ENCODE measurements around the genes COL18A1 and C21orf58.

DNA sequence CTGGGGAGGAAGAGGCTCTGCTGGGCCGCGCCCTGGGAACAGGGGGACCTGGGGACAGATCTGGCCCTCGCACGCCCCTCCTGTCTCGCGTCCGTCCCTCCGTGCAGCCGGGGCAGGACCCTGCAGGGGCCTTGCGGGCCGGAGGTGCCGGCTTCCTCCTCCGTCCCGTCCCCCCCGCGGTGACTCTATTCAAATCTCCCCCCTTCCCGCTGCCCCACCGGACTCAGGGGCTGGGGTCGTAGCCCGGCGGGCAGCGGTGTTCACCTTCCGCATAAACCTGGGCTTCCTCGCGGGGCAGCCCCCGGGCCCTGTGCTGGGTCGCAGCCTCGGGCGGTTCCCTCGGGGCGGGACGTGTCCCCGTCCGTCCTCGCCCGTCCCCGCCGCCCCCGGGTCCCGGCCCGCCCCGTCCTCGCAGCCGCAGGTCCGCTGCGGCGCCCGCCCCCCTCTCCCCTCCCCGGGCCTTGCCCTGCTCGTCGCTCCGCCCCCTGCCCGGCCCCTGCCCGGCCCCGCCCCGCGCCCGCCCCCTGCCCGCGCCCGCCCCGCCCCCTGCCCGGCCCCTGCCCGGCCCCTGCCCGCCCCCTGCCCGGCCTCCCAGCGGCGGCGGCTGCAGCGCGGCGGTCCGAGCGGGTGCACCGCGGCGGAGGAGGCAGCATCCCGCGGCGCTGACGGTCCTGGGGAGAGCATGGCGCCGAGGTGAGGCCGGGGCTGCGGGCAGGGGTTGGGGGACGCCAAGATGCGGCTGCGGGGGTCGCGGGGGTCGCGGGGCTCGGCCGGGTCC is at the start of gene COL18A1:
COL18A1 (plus strand) TSS at position 617 of the 778 bp plus-strand sequence.
- PRO-cap, 3 experiments = peak in 3 of 3 experiments; most common plus-strand start position 622 of the sequence (in 2); most common minus-strand start position 437 of the sequence (in 3)

GRCh38 chr21:45458646-45458936 is 53.6 kb downstream of the COL18A1 start:
- PRO-cap, 3 experiments = no peak in any of the 3 experiments

GRCh38 chr21:45475173-45475768 is 67.0 kb downstream of the SLC19A1 start:
- PRO-cap, 3 experiments = no peak in any of the 3 experiments

DNA sequence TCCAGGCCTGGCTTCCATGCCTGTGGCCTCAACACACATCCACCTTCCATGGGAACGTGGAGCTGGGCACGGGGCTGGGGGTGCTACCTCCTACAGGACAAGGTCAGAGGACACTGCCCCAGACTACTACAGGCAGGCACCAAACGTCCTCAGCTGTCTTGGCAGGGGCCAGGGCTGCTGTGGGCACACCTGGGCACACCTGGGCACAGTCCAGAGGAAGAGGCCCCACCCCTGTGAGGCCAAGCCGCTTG is 9.1 kb downstream of the SLC19A1 start:
- PRO-cap, 3 experiments = no peak in any of the 3 experiments

DNA sequence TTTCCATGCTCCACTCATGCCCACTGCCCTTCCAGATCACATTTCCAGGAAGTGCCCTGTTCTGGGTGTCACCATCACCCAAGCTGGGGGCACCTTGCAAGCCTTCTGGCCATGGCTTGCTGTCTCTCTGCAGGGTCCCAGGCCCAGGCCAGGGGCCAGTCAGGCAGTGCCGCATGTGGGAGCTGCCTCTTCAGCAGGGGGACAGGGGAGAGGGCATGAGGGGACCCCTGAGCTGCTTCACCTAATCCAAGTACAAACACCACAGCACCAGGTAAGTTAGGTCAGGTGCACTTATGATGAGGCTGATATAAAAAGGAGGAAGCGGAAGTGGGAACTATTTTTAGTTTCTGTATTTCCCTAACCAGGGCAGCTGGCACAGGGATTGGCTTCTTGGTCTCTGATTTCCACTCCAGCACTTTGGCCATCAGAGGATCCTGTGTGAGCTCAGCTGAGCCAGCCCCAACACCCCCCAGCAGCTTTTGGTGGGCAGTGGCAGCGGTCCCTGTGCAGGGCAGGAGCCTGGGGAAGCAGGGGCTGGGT is 3.5 kb upstream of the PCBP3 start:
- PRO-cap, 3 experiments = no peak in any of the 3 experiments

GRCh38 chr21:45954267-45954804 is 27.2 kb upstream of the COL6A1 start:
- PRO-cap, 3 experiments = no peak in any of the 3 experiments

DNA sequence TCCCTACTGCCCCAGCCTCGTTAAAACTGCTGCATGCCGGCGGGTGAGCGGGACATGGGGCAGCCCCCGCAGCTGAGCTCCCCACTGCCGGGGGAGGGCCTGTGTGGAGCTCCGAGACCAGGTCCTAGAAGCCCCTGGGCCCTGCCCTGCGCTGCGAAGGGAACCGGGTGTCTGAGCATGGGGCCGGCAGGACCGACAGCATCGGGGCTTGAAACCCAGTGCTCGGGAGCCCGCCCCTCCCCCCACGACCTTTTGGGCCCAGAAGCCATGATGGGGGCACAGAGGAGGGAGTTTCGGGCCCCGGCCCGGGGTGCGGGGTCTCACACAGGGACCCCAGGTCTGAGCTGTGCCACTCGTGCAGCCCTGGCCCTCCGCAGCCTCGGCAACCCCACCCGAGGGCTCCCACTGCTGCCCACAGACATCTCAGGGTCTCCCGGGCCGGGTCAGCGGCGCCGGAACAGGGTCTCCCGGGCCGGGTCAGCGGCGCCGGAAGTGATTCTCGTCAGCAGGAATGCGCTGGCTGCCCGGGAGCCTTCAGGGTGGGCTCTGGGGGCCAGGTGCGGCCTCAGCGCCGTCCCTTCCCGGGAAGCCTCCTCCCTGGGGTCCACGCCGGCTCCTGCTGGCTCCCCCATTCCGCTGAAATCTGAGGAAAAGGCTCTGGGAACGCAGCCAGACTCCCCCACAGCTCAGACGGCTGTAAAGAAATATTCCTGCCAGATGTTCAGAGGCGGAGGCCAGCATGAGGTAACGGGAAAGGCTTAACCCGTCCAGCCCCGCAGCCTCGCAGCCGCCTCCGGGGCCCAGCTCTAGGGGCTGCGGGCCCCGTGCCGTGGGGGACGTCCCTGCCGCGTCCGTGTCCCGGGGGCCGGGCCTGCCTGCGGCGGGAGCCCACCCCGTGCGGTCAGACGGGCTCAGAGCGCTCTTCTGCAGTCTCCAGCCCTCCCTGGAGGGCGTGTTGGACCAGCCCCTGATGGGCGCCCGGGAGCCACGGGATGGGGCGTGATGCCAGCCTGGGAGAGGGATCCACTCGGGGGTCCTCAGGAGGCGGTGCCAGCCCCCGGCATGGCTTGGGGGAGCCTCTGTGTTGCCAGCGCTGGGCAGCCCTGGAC is 8.8 kb upstream of the COL6A1 start:
- PRO-cap, 3 experiments = peak in 2 of 3 experiments; most common plus-strand start position 724 of the sequence (in 1); most common minus-strand start position 645 of the sequence (in 2)

DNA sequence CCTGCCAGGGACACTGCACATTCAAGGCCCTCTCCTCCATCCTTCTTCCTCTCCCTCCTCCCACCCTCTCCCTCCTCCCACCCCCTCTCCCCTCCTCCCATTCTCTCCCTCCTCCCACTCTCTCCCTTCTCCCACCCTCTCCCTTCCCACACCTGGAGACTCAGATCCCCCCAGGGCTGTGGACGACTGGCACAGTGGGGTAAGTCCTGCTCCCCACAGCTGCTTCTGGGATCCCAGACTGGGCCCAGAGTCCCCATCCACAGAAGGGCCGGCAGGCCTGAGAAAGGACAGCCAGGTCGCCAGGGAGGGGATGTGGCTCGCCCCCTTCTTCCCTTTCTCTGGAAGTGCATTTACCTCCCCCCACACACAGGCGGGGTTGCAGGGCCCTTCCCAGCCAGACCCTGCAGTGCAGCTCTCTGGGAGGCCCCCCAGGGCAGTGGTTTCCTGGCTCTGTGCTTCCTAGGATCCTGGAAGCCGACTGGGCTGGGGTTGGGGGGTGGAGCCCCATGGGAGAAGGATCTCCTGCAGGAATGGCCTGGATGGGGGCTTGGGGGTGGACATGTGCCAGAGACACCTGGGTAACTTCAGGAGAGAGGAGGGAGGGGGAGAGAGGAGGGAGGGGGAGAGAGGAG is 4.3 kb upstream of the COL6A1 start:
- PRO-cap, 3 experiments = no peak in any of the 3 experiments

- PRO-cap, 3 experiments = no peak in any of the 3 experiments
These were observed 5.7 kb downstream of the COL6A1 start for GRCh38 chr21:45987286-45987710.

DNA sequence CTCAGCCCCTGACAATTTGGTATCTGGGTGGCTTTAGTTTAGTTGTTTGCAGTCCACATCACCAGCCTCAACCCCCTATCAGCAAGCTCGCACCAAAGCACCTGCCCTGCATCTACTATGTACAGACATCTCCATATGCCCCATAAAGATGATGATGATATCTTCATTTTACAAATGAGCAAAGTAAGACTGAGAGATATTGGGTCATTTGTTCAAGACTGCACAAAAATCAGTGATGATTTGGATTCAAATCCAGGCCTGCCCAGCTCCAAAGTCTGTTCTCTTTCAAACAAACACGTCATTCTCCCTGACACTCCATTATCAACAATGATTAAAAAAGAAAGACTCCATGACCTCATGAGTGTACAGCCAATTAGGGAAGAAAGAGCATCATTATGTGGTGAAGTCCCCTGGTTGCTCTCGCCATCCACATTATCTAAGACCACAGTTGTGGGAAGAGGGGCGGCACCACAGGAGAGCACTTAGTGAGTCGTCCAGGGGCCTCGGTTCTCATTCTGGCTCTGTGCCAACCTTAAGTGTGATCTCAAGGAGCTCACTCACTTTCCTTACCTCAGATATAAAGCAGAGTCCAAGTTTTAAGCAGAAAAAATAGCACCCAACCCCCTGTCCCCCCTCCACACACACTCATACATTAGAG is 47.5 kb downstream of the COL6A1 start:
- PRO-cap, 3 experiments = no peak in any of the 3 experiments

GRCh38 chr21:46031690-46031889 is 50.0 kb downstream of the COL6A1 start:
- PRO-cap, 3 experiments = no peak in any of the 3 experiments

DNA sequence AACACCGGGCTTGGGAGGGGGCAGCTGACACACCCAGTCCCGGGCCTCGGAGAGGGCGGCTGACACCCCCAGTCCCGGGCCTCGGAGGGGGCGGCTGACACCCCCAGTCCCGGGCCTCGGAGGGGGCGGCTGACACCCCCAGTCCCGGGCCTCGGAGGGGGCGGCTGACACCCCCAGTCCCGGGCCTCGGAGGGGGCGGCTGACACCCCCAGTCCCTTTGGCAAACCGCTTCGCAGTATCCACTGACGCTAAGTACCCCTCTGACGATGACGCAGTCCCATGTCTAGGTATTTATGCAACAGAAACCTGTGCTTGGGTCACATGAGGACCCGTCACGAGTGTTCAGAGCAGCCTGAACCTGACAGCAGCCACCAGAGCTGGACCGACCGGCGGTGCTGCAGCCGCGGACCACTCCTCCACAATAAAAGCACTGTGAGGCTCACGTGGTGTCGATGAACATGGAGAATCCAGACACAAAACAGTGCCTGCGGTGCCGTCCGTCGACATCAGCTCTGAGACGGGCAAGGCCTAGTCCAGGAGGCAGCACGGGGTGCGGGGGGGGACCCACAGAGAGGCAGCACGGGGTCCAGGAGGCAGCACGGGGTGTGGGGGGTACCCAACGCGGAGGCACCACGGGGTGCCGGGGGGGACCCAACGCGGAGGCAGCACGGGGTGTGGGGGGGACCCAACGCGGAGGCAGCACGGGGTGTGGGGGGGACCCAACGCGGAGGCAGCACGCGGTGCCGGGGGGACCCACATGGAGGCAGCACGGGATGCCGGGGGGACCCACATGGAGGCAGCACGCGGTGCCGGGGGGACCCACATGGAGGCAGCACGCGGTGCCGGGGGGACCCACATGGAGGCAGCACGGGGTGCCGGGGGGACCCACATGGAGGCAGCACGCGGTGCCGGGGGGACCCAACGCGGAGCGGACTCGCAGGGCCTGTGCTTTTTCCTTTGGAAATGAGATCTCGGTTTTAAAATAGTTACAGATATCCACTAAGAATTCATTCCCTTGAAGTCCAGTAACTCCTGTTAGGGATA is 51.8 kb downstream of the COL6A1 start:
- PRO-cap, 3 experiments = no peak in any of the 3 experiments

DNA sequence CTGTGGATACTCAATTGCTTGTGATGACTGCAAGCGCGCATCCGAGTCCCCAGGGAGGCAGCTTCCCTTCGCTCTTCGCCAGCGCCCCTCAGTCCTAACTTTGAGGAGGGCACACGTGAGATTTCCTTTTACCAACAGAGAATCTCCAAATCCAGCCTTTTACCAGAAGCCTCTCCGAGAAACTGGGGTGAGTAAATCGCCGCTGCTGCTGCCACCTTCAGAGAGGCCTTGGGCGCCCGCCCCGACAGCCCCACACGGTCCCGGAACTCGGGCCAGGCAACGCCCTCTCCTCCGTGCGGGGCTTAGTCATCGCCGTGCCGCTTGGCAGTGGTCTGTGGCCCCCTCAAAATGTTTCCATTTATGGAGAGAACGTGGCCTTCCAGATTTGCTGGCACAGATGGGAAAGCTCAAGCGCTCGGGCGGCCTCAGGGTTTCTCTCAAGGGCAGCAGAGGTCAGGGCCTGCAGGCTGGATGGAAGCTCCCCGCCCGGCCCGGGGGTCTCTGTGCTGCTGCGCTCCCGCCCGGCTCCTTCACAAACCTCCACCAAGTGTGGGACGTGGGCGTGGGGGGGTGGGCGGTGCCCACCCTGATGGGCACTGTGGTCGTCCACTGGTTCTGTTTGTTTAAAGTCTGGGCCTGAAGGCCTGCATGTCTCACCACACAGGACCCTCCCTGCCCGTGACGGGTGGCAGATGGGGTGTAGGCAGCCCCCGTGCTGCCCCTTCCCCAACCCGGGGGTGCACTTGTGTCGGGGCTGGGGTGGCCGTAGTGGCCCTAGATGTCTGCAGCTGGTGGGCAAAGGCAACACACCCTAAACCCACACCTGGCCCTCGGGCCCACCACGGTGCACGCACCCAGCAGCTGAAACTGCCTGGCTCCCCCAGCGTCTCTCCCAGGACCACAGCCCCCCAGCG is 41.2 kb upstream of the COL6A2 start:
- PRO-cap, 3 experiments = peak in 3 of 3 experiments; most common plus-strand start position 253 of the sequence (in 1); most common minus-strand start position 184 of the sequence (in 3)

DNA sequence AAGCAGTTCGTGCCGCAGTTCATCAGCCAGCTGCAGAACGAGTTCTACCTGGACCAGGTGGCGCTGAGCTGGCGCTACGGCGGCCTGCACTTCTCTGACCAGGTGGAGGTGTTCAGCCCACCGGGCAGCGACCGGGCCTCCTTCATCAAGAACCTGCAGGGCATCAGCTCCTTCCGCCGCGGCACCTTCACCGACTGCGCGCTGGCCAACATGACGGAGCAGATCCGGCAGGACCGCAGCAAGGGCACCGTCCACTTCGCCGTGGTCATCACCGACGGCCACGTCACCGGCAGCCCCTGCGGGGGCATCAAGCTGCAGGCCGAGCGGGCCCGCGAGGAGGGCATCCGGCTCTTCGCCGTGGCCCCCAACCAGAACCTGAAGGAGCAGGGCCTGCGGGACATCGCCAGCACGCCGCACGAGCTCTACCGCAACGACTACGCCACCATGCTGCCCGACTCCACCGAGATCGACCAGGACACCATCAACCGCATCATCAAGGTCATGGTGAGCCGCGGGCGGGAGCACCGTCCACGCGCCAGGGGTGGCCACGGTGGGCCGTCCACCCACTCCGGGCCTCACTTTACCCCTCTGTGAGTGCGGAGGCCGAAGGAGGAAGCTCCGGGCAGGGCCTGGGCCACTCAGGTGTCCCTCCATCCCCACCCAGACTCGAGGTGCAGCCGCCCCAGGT is 14.3 kb downstream of the COL6A2 start:
- PRO-cap, 3 experiments = no peak in any of the 3 experiments

- PRO-cap, 3 experiments = peak in 1 of 3 experiments; most common plus-strand start chr21:46153513 (in 1); most common minus-strand start chr21:46153416 (in 1)
These were observed 2.2 kb downstream of the FTCD start for GRCh38 chr21:46152837-46153991.

- PRO-cap, 3 experiments = no peak in any of the 3 experiments
These were observed 6.5 kb upstream of the LSS start for GRCh38 chr21:46234746-46235862.

DNA sequence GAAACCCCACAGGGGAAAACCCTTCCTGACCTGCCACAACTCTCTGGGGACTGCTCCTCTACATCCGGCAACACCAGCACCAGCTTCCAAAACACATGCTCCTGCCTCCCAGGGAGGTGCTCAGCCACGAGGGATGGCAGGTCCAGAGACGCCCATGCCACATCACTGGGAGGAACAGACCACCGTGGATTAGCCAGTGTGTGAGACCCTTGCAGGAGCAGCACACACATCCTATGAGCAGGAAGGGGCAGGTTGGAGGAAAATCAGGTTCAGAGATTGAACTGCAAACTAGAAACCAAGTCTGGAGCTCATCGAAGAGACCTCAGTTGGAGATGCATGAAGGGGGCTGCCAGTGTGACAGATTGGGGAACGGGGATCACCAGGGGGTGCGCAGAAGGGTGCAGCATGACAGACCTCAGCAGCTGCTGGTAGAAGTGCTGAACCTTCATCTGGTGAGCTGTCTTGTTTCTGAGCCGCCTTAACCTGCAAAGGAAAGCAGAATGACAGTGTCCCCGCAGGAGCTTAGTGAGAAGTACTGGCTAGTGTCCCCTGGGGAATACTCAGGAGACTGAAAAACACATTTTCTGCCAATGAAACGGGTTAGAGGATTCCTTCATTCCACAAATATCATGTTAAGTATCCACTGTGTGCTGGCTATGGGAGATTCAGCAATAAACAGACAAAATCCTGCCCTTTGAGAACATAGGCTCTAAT is 25.9 kb upstream of the LSS start:
- PRO-cap, 3 experiments = no peak in any of the 3 experiments

DNA sequence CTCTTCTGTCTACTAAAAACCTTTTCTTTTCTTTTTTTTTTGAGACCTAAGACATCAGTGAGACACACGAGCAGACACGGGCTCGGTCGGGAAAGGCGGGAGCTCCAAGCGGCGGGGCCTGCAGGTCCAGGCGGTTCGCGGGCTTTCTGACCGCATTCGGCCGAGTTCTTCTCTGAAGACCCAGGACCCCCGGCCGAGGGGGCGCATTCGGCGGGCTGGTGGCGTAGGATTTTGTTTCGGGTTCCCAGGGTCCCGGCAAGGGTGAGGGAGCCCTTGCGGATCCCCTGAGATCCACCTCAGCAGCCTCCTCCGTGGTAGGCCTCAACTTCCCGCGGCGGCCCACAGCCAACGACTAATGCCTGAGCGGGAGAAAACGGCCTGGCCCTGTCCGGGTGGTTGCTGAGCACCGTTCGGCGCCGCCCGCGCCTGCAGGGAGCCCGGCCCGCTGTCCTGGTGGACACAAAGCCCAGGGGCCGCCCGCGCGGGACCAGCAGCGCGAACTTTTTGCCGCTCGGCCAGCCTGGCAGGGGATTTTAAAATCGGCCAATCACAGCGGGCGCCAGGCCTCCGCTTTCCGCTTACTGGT is at the start of gene C21orf58:
C21orf58 (minus strand) TSS at position 506 of the 586 bp plus-strand sequence.
- PRO-cap, 3 experiments = peak in 3 of 3 experiments; most common minus-strand start position 506 of the sequence (in 3)

GRCh38 chr21:46347719-46348674 is 24.0 kb downstream of the PCNT start:
- PRO-cap, 3 experiments = peak in 1 of 3 experiments; most common plus-strand start chr21:46348239 (in 1); most common minus-strand start chr21:46348059 (in 1)

- PRO-cap, 3 experiments = no peak in any of the 3 experiments
These were observed 28.9 kb downstream of the PCNT start for GRCh38 chr21:46352835-46353324.